Subcutaneous preadipocyte (primary cell): ENCODE measurements around the gene INSL4.

DNA sequence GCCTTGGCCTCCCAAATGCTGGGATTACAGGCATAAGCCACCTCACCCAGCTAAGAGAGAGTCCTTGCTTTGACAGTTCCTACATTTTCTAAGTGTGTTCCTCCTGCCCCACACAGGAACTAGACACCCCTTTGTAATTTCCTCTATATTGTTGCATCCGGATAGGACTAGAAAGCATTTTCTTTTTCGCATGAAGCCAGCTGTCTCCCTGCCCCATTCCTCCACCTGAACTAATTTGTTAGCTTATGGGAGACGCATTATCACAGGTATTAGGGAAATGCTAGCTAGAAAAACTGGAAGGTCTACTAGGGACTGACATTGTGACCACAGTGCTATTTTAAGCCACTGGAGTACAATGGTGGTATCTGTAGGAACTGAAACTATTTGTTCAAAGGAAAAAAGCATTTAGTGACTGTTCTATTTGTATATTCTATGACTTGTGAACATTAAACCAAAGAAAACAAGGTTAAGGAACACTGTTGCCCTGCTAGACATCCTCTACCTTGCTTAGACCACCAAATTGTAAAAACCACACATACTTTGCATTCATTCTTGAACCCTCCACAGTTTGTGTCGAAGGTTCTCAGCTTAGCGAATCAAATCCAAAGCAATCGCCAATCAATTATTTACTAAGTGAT, 214.2 kb downstream of the SMARCA2 start:
- CAGE, long polyA plus RNA, result no peak

DNA sequence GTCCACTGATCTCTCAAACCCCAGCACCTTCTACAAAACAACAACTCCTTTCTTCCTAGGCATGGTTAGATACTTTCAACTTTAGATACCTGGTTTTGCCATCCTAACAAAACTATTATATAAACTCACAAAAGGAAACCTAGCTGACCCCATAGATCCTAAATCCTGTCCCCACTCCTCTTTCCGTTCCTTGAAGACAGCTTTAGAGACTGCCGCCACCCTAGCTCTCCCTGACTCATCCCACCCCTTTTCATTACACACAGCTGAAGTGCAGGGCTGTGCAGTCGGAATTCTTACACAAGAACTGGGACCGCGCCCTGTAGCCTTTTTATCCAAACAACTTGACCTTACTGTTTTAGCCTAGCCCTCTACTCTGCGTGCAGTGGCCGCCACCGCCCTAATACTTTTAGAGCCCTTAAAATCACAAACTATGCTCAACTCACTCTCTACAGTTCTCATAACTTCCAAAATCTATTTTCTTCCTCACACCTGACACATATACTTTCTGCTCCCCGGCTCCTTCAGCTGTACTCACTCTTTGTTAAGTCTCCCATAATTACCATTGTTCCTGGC, 264.0 kb downstream of the SMARCA2 start:
- CAGE, long polyA plus RNA, result no peak

DNA sequence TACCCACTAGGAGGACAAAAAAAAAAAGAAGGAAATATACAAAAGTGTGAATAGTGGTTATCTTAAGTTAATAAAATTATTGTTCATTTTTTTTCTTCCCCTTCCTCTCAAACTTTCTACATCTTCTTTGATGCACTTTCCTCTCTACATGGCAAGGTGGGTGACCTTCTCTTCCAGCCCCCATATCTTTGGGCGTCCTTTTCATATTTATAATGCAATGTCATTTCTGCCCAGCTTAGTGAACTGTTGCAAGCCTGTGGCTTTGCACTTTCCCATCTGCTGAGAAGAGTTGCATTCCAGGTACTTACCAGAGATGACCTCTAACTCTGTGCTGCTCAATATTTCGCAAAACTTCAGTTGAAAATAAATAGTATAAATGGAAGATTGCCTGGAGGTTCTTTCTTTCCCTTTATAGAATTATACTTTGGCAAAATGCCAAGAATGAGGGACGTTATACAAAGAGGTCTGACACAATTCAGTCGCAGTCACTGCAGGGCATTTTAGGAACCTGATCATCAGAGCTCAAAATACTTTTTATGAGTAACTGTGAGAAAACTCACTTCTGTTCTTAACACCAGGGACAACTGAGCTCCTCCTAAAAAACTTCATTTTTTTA, 19.0 kb upstream of the VLDLR start:
- CAGE, long polyA plus RNA, result no peak

- CAGE, long polyA plus RNA, result no peak
Observed at GRCh38 chr9:2809517-2809928, 34.4 kb downstream of the PUM3 start.

DNA sequence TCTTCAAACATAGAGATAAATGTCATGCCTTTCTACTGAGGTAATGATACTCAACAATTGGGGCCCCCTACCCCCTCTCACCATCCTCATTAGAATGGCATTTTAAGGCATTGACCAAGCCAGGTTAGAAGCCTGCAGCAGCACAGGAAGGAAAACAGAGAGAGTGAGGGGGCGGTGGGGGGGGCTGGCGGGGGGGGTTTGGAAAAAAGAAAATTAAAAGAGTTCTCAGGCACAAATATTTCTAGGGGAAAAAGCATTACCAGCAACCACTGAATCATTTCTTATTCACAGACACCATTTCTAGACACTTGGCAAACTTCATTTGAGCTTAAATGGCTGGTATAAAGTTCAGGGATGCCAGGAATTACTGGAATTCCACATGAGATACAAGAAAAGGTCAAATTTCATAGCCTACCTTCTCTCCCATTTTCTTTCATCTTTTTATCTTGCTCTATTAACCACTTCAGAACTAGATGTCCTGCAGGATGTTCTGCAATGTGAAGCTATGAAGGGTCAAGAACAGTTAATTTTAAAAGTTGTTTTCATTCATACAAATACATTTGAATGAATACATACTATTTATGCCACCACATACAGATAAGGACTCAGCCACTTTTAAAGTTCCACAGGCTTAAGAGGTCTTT, 33.8 kb downstream of the PUM3 start:
- CAGE, long polyA plus RNA, result no peak

- CAGE, long polyA plus RNA, result no peak
Observed at GRCh38 chr9:2875904-2876235, 32.0 kb upstream of the PUM3 start.

GRCh38 chr9:3980814-3981291, 319.0 kb downstream of the GLIS3 start:
- CAGE, long polyA plus RNA, result no peak

DNA sequence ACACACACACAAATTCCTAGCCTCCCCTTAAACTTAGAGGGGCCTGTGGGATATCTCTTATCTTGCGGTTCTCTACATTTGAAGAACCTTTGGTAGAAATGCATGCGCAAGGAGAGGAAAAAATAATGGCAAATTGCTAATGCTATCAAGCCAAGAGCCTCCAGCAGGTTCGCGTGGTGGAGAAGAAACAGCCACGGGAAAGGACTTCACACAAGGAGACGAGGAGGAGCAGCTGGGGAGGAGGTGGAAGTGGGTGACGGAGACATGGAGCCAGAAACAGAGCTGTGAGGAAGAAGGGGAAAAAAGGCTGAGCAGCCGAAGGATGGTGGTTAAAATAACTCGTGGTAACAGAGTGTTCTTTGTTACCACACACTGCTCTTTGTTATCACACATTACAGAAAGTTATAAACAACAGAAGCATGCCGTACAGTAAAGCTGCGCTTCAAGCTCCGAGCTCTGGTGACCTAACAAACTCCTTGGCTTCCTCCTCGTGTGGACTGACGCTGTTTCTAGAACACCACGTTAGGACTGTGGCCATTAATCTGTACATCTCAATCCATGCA, 215.5 kb downstream of the GLIS3 start:
- CAGE, long polyA plus RNA, result no peak

DNA sequence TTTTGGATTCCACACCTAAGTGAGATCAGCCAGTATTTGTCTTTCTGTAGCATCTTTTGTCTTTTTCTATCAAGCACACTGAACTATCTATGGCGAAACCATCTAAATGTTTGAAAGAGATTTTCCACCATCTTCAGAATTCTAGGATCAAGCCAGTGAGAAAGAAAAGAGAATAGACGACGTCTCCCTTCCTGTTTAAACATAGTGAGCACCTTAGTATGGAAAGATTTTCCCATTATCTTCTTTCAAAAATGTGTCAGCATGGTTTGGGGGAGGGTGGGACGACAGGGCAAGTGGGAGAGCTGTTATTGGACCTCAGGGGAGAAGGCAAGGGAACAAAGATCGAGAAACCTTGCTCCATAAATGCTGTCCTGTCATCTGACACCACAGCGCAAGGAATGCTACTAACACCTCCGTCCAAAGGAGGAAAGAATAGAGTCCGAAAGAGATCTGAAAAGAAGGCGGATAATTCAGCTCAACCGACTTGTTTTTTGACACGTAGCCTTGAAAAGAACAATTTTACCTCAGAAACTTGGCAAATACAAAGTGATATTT, 156.0 kb downstream of the GLIS3 start:
- CAGE, long polyA plus RNA, result no peak

DNA sequence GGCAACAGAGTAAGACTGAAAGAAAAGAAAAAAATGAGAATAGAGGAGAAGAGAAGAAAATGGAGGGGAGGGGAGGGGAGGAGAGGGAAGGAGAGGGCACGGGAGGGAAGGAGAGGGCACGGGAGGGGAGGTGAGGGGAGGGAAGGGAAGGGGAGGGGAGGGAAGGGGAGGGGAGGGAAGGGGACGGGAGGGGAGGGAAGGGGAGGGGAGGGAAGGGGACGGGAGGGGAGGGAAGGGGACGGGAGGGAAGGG, 23.7 kb downstream of the GLIS3 start:
- CAGE, long polyA plus RNA, result no peak

GRCh38 chr9:4667427-4668132, 1.3 kb upstream of the SPATA6L start:
- CAGE, long polyA plus RNA, result no peak

DNA sequence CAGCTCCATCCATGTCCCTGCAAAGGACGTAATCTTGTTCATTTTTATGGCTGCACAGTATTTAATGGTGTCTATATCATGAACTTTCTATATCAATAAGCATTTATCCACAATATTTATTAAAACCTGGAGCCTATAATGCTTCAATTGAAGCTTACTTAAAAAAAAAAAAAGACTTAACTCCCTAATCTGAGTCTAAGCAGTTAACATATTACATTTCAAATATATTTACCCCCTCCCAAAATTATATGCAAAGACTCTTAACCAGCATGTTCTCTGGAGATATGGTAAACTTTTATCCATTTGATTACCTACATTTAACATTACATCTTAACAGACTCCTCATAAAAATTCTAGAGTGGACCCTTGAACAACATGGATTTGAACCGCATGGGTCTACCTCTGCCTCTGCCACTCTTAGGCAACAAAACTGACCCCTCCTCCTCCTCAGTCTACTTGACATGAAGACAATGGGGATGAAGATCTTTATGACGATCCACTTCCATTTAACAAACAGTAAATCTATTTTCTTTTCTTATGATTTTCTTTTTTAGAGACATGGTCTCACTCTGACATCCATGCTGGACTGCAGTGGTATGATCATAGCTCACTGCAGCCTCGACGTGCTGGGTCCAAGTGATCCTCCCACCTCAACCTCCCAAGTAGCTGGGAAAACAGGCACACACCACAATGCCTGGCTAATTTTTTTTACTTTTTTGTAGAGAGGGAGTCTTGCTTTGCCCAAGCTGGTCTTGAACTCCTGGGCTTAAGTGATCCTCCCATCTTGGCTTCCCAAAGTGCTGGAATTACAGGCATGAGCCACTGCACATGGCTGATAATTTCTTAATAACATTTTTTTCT, 9.4 kb downstream of the AK3 start:
- CAGE, long polyA plus RNA, result no peak

DNA sequence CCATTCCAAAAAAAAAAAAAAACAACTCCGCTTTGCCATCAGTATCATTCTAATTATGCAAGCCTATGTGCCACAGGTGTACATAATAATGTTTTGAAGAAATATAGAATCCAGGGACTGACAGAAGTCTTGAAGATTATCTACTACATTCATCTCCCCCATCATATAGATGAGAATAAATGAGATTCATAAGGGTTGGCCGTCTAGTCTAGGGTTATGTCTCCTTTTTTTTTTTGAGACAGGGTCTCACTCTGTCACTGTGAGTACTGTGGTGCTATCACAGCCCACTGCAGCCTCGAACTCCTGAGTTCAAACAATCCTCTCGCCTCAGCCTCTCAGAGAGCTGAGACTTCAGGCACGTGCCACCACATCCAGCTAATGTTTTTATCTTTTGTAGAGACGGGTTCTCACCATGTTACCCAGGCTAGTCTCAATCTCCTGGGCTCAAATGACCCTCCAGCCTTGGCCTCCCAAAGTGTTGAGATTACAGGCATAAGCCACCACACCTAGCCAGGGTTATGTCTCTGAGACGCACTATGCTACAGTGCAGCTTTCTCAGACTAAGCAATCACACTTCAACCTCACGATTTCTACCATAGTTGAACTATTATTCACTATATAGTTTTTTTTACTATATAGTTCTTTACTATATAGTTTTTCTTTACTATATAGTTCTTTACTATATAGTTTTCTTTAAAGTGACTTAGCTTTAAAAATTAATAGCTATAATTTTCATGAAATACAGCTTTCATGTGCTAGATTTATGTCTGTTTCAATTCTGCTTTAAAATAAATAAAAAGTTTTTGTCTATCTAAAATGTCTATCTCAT, 4.3 kb downstream of the AK3 start:
- CAGE, long polyA plus RNA, result no peak

GRCh38 chr9:4741511-4742327, 717 bp upstream of the AK3 start:
- CAGE, long polyA plus RNA, result no peak

DNA sequence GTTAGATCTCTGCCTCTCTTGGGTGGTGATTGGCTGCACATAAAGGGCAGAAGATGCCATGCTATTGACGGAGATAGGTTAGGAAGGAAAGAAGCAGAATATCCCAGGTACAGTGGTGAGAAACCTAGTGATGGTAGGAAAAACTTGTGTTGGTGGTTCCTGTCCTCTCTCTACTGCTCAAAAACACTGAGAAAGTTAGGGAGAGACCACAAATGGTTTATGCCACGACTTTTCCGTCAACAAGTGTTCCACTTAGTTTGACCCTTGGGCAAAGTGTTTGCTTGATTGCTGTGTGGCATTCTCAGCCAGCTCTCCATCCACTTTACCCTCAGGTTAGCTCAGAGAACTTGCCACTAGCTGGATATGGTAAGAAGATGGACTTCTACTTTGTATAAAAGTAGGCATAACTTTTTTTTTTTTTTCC, 1.5 kb downstream of the RCL1 start:
- CAGE, long polyA plus RNA, result no peak

GRCh38 chr9:4829677-4830214, 37.0 kb downstream of the RCL1 start:
- CAGE, long polyA plus RNA, result no peak

- CAGE, long polyA plus RNA, result no peak
Observed at GRCh38 chr9:4936400-4936818, 48.7 kb upstream of the JAK2 start.

GRCh38 chr9:5134740-5136015, 50.3 kb downstream of the INSL6 start:
- CAGE, long polyA plus RNA, result no peak

- CAGE, long polyA plus RNA, result no peak
Observed at GRCh38 chr9:5231183-5231720, at the start of gene INSL4. INSL4 (plus strand) TSS chr9:5231419.

DNA sequence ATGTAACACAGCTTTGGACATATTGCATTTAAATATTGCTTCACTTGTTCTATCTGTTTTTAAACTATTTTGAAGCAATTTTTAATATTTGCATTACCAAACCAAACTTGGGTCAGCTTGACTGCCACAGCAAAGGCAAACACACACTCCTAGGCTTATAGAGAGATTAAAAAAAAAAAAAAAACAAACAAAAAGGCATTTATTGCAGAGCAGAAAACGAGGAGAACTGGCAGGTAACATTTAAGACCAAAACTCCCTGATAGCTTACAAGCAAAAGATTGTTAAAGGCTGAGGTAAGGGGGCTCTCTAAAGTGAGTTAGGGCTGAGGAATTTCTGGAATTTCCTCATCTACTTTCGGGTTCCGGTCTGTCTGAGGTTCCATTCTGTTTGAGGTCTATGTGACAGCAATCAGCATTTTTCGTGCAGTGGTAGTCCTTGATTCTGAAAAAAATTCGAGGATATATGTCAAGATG, 35.5 kb downstream of the RLN2 start:
- CAGE, long polyA plus RNA, result no peak